H9 (cell line): ENCODE measurements around a stretch of chr9.

DNA sequence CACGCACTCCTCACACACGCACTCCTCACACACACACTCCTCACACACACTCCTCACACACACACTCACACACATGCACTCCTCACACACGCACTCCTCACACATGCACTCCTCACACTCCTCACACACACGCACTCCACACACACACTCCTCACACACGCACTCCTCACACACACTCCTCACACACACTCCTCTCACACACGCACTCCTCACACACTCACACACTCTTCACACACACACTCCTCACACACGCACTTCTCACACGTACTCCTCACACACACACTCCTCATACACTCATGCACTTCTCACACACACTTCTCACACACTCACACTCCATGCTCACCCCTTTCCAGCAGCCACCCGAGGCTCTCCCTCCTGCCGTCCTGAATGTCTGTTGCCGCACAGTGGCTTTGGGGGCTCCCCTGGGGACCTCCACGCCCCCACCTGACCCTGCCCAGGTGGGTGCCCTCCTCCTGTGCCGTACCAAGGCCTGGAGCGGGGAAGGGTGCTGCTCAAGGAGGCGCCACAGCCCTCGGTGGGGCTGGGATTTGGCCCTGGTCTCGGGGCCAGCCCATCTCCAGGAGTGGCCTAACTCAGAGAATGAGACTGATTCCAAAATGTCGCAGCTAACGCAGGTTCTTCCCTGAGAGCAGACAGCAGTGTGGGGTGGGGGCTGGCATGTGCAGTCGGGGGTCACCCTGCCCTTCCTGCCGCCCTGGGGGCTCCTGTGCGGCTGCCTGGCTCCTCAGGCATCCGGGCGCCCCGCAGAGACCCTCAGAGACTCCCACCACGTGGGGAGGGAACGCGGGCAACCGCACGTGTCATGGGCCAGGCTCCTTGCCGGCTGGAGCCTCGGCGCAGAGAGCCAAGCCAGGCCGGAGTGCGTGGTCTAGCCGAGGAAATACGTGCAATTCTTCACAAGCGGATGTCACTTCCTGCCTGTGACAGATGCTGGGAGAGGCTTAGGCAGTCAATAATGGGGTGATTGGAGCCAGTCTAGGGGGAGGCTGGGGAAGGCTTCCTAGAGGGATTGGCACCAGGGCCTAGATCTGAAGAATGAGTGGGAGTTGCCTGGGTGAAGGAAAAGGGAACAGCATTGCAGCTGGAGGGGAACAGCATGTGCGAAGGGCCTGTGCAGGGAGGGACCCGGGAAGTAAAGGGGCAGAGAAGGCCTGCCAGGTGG, 44.3 kb downstream of the C9orf50 start:
- PRO-cap = no peak

DNA sequence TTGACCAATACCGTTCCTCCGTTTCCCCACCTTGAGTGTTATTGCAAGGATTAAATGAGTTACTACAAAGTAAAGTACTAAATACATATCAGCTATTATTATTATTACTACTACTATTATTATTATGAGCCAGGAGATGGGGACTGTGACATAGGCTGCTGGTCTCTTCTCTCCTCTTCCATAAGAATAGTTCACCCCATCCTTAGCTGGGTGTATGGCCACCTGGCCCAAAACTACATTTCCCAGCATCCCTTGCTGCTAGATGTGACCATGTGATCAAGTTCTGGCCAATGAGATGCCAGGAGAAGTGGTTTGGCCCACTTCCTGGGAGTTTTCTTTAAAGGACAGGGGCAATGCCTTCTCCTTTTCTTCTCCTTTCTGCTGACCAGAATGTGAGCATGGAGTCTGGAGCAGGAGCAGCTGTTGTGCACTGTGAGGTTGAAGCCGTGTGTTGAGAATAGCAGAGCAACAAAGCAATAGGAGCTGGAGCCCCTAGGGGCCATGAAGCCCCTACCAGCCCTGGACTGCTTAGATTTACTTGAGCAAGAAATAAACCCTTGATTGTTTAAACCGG, 36.8 kb downstream of the C9orf50 start:
- PRO-cap = no peak

GRCh38 chr9:129597719-129598456, 23.0 kb downstream of the C9orf50 start:
- PRO-cap = unidirectional peak, minus-strand start at chr9:129597804; unidirectional peak, minus-strand start at chr9:129598019

- PRO-cap = no peak
Measured at GRCh38 chr9:129631329-129632304, 5.7 kb downstream of the NTMT1 start.

DNA sequence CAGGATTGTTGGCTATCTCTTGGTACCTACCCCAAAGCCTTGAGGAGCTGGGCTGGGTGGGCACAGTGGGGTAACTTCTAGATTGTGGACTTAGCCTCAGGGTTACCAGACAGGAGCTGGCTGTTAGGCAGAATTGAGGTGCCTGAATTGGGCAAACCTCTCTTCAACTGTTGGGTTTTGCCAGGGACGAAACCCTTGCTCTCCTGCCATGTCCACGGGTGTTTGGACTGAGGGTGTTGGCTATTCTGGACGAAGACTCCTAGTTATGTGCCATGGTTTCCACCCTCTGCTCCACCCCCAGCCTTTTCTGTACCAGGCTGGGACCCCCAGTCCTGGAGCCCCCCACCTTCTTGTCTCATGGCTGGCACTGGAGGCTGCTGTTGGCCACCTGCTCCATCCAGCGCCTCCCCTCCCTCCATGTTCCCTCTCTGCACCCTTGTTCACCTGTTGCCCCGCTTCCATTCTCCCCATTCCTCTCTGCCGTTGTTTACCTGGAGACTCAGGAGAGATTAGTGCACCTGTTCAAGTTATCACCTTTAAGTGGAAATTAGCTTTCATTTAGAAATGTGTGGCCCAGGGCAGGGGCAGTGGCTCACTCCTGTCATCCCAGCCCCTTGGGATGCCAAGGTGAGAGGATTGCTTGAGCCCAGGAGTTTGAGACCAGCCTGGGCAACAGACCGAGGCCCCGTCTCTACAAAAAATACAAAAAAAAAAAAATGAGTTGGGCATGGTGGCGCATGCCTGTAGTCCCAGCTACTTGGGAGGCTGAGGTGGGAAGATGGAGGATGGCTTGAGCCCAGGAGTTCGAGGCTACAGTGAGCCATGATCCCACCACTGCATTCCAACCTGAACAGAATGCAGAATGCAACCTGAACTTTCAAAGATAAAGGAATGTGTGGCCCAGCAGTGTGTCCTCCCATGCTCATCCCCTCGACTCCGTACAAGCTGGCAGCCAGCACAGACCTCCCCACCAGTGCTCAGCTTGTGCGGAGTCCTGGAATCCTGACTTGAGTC, 7.3 kb downstream of the NTMT1 start:
- PRO-cap = no peak

DNA sequence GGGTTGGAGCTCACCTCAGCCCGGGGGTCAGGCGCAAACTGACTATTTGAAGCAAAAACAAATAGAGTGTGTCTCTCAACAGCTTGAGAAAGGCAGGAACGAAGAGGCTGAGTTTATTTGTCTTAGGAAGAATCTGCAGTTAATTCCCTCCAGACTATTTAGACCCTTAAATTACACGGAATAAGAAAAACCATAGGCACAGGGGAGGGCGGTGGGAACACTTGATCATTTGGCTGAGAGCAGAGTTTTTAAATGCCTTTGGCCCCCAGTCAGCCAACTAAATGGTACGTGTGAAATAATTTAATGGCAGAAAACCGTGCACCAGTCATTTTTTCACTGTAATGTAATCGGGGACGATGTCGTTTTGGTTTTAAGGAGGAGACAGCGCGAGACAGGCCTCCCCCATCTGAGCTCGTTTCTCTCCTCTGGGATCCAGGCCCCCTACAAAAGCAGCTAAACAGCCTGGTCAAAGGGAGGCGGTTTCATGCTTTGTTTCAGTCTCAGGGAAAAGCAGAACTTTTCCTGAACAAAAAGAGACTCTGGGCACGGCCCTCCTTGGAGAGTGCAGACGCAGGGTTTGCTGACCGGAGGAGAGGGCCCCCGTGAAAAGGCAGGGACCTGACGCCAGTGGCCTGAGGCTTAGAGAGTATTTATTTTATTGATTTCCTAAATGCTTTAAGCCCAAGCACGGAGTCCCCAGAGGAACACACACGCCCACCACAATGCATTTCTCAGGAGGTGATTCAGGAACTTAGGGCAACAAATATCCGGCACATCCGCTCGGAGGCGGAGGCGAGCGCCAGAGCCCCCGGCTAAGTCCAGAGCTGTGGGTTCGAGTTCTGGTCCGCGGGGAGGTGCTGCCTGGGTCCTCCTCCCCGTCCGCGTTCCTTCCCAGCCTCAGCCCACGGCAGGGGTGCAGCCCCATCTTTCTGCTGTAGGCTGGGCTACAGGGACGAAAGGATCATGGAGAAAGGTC, 40.3 kb downstream of the PTGES start:
- PRO-cap = no peak

- PRO-cap = no peak
Measured at GRCh38 chr9:129812034-129812775, 9.2 kb downstream of the TOR1B start.

DNA sequence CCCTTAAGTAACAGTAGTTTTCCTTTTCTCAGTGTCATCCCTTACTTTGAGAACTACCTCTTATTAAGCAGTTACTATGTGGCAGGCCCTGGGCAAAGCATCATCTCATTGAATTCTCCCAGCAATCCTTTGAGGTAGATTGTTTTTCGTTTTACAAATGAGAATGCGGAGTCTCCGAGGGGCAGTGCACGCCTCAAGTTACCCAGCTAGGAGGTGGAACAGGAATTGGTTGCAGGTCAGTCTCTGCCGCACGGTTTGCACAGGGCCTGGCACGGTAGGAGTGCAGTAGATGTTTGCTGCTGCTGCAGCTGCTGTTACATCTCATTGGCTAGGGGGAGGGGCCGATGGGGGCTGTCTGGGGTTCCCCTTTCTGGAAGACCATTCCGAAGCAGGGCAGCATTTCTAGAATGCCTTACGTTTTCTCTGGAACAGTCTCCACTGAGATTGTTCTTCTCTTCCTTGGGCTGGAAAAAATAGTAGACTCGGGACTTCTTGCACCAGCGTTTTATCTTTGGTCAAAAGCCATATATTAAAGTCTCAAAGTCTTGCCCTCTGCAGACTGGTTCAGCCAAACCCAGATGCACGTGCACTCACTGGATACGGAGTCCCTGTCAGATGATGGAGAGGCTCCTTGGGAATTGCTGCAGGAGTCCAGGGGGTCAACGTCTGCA, 1.1 kb downstream of the USP20 start:
- PRO-cap = unidirectional peak, minus-strand start at position 282 of the sequence

DNA sequence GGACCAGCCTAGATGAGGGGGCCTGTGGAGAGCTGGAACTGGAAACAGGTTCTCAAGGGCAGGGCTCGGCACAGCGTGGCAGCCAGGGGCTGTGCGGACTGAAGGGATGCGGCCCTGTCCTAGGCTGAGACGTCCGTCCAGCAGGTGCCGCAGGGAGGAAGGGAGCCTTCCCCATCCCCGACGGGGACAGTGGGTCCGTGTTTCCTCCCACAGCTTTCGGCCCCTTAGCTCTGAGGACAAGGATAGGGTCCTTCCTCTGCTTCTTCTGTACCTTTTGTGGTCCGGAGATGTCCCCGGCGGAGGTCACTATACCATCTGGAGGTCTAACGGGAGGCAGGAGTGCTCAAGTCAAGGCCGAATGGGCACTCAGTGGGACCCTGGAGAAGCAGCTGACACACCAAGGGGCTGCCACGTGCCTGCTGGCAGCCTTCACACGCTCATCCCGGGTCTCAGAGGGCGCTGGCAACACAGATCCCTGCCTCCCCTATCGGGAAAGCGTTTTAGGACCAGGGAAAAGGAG, 49.9 kb downstream of the USP20 start:
- PRO-cap = no peak

DNA sequence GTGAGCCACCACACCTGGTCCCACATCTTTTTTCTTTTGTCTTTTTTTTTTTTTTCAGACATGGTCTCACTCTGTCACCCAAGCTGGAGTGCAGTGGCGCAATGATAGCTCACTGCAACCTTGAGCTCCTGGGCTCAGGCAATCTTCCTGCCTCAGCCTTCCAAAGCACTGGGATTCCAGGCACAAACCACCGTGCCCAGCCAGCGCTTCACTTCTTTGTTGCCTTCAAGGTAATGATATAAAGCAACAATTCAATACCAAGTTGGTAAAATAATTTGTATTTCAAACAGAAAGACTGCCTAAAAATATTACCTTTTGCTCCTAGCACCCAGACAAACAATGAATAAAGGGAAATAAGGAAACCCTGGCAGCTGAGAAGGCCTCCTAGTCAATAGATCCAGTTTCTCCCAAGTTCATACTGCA, 78.9 kb downstream of the USP20 start:
- PRO-cap = no peak

GRCh38 chr9:129932614-129933423, 97.6 kb downstream of the USP20 start:
- PRO-cap = no peak

GRCh38 chr9:130028373-130029731, 14.1 kb downstream of the FNBP1 start:
- PRO-cap = no peak

DNA sequence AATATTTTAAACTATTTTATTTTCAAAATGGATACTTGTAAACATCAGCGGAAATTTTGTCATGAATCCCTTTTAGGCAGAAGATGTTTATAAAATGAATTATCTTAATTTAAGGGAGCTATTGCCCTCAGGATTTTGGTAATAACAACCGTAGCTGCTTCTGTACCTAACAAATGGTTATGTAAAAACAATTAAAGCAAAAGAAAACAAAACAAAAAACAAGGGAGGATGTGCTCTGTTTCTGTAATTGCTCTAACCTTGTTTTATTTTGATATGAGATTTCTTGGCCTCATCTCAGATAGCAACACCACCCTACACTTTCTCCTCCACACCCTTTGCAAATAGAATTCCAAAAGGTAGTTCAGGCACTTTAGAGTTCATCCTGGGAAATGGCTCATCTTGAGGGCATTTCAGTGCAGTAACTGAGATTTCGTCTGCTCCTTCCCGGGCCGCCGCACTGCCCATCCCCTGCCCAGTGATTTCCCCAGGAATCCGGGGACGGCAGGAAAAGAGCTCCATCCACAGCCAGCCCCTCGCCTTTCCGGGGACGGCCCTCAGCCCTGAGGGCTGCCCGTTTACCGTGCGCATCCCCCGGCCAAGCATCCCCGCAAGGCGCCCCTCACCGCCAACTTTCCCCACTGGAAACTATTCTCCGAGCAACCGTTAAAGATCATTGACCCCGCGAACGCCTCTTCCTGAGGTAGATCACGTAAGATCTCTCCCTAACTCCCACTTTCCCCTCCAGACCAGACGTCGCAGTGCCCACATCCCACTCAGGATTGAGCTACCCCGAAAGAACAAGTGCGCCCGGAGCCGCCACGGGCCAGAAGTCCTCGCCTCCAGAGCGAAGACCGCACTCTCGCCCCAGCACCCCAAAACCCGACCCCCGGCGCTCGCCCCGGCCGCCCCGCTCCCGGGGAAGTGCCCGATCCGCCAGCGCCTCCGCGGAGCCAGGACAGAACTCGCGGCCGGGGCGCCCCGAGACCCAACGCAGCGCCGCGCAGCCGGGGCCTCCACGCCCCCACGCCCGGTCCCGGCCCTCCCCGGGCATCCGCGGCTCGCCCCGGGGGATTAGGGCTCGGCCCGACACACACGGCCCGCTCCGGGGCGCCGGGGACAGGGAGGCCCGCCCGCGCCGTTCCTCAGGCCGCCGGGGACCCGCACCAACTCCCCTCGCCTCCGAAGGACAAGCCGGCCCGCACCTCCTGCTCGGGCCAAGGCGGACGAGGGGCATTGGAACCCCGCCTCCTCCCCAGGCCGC, 989 bp downstream of the FNBP1 start:
- PRO-cap = bidirectional peak, plus-strand start outside the sequence, minus-strand start at position 1,188 of the sequence

GRCh38 chr9:130137012-130137492, 35.2 kb upstream of the NCS1 start:
- PRO-cap = no peak

DNA sequence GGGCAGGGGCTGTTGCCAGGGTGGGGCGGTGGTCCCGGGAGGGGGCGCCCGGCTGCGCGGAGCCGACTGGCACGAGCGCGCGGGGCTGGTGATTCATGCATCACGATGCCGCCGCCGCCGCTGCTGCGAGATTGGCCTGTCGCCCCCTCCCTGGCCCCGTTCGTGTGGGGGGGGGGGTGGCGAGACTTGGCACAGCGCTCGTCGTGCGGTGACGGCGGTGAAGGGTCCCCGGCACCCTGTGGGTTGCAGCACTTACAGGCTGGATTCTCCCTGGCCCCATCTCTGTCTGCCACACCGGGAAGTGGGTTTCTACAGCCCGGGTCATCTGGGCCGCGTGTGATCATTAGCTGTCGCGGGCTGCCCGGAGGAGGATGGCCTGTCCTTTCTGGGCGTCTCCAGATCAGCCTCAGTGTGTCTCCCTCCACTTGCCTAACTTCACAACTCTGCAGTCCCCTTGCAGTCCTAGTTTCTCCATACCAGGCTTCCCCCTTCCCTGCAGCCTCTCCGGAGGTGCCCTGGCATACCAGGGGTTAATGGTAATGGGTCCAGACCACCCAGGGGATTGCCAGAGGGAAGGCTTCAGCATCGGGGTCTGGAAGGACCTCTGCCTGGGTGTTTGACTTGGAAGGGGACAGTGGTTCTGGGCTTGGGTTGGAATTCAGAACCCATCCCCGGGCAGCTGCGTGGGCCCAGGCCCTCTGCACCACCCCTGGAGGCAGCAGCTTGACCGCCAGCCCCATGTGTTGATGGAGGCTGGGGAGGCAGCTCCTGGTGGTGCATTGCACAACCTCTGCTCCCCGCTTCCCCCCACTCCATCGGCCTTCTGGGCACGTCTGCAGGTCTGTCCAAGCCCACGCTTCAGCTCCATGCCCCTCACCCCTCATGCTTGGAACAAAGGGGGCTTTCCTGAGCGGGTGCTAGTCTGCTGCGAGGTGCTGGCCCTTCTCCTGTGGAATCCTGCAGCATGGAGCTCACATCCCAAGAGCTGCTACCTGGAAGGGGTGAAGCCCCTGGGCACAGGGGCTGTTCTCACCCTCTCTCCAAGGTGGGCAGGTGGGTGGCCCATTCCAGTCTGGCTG, 1.2 kb downstream of the NCS1 start:
- PRO-cap = unidirectional peak, minus-strand start at position 97 of the sequence

- PRO-cap = no peak
Measured at GRCh38 chr9:130199945-130200687, 27.9 kb downstream of the NCS1 start.

- PRO-cap = no peak
Measured at GRCh38 chr9:130394647-130395407, 49.9 kb upstream of the ASS1 start.

GRCh38 chr9:130547227-130547757, 32.1 kb upstream of the FUBP3 start:
- PRO-cap = no peak

DNA sequence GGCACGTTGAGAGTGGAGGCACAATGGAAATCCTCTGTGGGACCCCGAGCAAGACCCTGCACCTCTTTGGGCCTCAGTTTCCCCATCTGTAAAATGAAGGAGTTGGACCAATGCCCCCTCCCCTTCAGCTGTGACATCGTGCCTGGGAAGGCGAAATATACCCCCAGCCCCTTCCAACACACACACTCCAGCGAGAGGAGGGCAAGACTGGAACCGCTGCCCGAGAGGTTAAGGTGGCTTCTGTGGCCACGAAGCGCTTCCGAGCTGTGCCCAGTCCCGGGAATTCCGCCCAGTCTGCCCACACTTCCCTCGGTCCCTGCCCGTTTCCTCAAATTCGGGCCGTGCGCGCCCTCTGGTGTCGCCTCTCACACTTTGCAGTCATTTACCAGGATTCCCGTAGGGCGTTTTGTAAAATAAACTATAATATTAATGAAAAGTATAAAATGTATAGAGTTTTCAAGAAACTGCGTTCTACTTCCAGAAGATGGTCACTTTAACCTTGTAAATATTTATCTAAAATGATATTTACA, 11.2 kb upstream of the EXOSC2 start:
- PRO-cap = no peak

DNA sequence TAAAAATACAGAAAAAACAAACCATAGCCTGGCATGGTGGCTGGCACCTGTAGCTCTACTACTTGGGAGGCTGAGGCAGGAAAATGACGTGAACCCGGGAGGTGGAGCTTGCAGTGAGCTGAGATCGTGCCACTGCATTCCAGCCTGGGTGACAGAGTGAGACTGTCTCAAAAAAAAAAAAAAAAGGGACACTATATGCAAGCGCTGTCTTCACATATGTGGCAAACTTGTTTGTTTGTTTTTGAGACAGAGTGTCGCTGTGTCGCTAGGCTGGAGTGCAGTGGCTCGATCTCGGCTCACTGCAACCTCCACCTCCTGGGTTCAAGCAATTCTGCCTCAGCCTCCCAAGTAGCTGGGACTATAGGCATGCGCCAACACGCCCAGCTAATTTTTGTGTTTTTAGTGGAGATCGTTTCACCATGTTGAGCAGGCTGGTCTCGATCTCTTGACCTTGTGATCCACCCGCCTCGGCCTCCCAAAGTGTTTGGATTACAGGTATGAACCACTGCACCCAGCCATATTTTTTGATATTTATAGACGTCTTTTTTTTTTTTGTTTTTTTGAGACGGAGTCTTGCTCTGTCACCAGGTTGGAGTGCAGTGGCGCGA, 11.9 kb downstream of the EXOSC2 start:
- PRO-cap = no peak